Cardiac ventricle fibroblast (primary cell): ENCODE results near the gene HELB.

GRCh38 chr12:66301973-66303179 lies at the start of gene HELB:
Gene HELB (plus strand): TSS chr12:66302493.
- RAMPAGE, long total RNA: no peak

DNA sequence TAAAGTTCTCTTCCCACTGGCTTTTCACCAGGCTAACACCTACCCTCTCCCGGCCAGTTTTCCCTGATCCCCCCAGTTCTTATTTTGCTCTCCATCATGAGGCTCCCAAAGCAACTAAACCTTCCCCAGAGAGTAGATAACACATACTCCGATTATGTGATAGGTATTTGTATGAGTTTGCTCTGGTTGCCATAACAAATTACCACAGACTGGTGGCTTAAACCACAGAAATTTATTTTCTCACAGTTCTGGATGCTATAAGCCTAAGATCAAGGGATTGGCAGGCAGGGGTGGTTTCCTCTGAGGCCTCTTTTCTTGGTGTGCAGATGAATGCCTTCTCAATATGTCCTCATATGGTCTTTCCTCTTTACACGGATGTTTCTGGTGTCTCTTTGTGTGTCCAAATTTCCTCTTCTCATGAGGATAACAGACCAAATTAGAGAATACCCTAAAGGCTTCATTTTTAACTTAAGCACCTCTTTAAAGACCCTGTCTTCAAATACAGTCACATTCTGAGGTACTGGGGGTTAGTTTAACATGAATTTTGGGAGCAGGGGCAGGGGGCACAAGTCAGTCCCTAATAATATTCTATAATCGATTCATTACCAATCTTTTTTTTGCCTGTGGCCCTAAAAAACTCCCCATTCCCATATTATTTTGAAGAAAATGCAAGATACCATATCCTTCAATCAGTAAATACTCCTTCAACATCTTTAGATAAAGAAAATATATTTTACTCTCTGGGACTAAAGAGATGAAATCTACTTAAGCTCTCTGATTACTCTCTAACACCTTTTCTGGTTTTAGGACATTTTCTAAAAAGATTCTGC lies 285.9 kb upstream of the GRIP1 start:
- RAMPAGE, long total RNA: no peak

DNA sequence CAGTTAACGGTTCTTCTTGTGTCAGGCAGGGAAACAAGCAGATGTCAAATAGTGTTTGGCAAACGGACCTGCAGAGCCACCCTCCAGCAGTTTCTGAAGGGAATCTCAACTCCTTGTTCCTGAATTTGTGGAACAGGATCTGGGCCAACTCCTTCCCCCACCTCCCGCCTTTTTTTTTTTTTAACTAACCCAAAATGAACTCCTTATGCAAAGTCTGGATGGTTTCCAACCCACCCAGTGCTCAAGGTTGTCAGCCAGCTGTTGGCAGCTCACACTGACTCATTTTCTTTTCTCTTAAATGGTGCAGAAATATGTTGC lies 187.4 kb downstream of the CAND1 start:
- RAMPAGE, long total RNA: no peak

- RAMPAGE, long total RNA: no peak
These were observed 1.3 kb upstream of the DYRK2 start for GRCh38 chr12:67647049-67647804.

GRCh38 chr12:68406017-68406648 lies 74.0 kb upstream of the MDM1 start:
- RAMPAGE, long total RNA: no peak

DNA sequence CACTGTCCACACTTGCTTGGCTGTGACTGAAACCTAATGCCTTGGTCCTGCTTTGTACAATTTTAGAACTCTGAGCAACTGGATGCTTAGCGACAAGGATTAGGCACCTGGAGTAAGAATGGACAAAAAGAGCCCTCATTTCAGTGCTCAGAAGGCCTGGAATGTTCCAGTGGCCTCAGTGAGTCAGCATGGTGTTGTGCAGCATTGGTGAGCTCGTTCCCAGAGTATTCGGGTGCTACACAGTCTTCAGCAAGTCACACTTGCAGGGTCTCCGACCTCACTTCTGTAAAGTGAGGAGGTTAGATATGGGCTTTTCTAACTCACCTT lies 107.9 kb upstream of the MDM1 start:
- RAMPAGE, long total RNA: no peak

DNA sequence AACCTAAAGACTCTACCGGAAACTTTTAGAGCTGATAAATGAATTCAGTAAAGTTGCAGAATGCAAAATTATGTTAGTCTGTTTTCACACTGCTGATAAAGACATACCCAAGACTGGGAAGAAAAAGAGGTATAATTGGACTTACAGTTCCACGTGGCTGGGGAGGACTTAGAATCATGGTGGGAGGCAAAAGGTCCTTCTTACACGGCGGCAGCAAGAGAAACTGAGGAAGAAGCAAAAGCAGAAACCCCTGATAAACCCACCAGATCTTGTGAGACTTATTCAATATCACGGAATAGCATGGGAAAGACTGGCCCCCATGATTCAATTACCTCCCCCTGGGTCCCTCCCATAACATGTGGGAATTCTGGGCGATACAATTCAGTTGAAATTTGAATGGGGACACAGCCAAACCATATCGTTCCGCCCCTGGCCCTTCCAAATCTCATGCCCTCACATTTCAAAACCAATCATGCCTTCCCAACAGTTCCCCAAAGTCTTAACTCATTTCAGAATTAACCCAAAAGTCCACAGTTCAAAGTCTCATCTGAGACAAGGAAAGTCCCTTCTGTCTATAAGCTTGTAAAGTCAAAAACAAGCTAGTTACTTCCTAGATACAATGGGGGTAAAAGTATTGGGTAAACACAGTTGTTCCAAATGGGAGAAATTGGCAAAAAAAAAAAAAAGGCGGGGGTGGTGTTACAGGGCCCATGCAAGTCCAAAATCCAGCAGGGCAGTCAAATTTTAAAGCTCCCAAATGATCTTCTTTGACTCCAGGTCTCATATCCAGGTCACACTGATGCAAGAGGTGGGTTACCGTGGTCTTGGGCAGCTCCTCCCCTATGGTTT lies 110.0 kb upstream of the MDM1 start:
- RAMPAGE, long total RNA: no peak

- RAMPAGE, long total RNA: no peak
These were observed 127.9 kb upstream of the RAP1B start for GRCh38 chr12:68482566-68483345.

DNA sequence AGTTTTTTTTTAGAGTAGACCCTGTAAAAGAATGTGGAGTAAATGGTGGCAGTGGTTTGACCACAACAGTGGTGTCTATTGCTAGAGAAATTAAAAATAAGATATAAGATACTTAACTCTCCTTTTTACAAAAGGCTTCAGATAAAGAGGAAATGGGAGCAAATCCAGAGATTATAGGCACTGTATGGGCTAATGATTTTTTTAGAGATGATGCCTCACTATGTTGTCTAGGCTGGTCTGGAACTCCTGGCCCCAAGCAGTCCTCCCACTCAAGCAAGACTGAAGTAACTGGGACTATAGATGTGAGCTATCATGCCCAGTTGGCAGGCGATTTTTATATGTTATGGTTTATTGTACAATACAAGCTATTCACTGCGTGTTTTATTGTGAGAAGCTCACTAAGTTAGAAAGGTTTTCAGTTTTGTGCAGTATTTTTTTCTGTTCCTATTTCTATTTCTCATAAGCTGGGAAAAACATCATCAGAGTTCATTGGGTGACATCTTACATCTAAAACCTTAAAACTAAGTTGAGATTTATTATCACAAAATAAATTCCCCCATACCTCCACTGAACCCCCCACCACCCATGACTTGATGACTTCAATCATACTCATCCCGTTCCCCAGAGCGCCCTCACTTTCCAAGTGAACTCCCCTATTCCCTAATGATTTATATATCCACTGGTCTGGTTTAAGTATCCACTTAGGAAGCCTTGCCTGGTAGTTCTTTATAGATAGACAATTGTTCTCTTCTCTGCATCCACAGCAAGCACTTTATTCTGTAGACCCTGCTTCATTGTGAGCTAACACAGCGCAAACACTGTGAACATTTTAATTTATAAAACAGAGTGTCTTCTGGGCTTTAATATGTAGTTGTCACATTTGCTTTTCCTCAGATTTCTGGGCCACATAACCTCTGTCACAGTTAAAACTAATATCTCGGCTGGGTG lies 22.2 kb downstream of the RAP1B start:
- RAMPAGE, long total RNA: no peak

DNA sequence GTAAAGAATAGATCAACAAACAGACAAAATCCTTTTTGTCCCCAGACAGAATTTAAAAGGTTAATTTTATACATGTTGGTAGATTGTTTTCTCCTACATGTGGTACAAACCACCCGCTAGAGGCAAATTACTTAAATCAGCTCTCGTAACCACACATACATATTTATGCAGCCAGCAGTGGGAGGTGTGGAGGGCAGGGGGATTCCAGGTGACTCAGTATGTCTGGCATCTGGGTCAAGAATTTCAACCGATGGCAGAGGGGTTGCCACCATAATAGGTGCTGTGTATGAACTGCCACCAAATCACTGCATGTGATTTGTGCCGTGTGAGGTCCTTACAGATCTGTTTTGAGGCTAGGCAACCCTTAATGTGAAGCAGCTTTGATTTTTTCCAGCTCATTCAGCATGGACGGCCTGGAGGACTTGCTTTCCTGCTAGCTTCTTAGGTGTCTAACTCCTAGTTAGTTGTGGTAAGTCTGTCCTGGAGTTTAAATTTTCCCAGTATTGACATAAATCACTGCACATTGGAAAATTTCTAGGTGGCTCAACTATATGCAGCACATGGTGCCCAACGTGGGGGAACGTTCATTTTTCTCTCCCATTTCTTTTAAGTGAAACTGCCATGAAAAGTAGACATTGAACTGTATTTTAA lies 120.1 kb upstream of the CPM start:
- RAMPAGE, long total RNA: no peak

GRCh38 chr12:69102935-69103450 lies 136.4 kb upstream of the CPSF6 start:
- RAMPAGE, long total RNA: no peak

GRCh38 chr12:69266441-69266935 lies 27.1 kb downstream of the CPSF6 start:
- RAMPAGE, long total RNA: no peak

- RAMPAGE, long total RNA: no peak
These were observed 38.9 kb upstream of the FRS2 start for GRCh38 chr12:69431002-69431926.

DNA sequence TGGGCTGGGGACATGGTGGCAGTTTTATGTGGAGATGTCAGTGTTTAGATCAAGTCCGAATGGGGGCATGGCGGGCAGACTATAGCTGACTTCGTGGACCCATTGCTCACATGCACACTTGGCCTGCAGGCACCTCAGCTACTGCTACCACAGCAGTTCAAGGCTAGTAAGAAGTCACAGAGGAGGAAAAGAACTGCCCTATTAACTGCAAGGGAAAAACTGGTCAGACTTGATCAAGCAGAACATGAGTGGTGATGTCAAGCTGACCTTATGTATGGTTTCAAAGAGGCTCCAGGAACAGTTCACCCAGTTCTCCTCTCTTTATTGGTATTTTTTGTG lies 30.2 kb upstream of the FRS2 start:
- RAMPAGE, long total RNA: no peak

DNA sequence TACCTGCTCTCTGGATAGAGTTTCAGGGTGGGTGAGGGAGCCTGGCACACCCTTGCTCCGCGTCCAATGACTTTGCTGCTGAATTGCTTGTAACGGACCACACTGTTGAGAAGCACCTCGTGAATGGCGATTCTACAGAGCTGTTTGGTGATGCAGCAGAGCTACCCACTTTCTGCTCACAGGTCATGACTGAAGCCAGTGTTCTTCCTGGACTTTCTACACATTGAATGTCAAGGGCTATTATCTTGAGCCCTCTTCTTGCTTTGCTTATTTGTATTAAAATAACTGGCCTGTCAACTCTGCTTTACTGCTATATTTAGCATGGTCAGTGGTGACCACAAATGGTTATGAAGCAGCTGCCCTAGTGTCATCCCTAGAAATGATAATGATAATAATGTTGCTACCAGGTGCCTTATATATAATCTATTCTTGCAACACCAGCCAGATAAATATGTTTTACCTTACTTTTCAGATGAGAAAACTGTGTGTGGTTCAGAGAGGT lies 2.6 kb upstream of the LRRC10 start:
- RAMPAGE, long total RNA: no peak

GRCh38 chr12:69818970-69819988 lies 5.7 kb upstream of the MYRFL start:
- RAMPAGE, long total RNA: no peak

DNA sequence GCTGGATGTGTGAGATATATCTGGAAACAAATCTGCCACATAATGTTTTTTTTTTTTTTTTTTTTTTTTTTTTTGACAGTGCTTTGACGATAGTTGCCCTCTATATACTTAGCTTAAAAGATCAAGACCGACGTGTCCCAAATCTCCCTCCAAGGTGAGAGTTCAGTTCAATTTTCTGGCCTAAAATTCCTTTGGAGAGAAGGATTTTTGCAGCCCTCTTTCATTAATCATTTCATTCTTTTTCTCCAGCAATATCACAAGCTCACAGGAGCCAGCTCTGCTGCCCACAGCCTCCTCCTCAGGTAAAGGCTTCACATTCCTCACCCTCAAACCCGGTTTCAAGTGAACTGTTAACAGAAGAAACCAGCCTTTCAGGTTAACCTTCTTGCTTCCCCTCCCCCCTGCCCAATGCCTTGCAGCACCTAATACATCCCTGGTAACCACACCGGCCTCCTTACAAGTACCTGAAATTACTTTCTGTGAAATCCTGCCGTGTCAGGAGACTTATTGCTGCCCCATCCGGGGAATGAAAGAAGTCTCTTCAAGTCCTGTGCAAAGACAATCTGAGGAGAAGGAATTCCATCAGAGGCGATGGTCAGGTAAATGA lies 111.1 kb downstream of the MYRFL start:
- RAMPAGE, long total RNA: no peak

DNA sequence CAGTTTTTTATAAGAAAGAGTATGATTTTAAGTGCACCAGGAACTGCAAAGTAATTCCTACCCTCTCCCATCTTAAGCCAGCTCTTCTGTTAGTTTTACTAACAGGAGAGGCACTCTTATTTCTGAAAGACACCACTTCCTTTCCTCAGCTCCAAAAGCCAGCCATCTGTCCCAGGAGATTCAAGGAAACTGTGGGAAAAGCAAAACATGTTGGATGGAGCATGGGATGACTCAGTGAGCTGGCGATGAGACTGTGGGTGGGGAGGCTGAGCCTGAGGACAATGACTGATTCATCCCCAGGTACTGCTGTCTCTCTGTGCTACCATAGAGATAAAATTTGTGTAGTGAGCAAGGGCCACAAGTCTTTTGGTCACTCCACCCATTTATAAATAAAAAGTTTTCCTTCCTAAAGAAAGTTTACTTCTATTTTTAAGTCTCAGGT lies 141.4 kb downstream of the MYRFL start:
- RAMPAGE, long total RNA: no peak

DNA sequence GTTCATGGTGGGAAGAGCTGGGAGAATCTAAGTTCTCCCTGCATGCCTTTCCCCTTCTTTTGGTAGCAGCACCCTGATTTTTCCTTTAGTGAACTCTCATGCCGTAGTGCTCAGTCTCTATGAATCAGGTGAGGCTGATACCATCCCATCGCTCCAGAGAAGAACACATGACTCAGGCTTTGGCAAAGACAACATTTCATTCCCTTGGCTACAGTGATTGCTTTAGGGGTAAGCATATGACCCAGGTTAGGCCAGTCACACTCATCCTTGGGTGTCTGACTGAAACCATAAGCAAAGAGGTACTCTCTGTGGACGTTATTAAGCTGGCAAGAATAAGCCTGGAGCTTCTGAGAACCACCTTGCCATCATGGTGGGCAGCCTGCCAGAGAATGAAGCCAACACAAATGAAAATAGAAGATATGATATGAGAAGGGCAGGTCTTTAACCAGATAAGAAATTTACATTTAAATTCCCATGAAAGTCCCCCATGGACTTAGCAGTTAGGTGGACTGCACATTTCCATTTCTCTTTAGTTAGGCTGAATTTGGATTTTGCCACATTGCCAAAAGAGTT lies 141.9 kb downstream of the MYRFL start:
- RAMPAGE, long total RNA: no peak

DNA sequence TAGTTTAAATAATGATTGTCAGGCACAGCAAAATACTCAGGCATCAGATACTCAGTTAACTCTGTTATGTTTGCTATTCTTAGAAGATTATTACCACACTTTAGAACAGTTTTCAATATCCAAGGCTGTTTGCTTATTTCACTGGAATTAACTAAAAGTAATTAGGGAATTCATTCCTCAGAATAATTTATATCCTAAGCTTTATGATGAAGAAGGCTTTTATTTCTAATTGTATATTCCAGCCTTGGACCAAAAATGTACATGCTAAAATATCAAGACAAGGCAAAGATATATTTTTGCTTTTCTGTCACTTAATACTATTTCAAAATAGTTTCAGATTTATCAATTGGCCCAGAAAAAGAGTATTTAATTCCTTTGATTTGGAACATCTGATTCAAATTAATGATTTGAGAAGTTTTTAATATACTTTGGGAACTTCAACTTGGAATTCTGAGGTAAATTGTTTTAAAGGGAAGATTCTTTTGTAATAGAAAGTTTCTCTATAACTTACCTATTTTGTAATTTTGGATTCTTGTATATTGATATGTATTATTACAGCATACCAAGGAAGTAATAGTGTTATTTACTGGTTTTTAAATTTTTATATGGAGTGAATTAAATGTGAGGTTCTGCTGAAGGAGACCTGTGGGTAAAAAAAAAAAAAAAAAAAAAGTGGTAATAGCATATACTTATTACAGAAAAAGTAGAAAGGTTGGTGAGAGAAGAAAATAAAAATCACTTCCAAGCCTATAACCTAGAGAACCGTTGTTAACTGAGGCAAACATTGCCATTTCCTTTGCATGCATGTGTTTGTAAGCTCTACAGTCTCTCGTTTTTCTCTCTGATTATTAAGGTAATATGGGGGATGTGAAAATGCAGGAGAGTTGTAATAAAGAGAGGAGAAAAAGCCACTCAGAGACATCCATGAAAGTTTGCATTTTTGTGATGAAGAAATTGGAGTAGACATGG lies 13.0 kb downstream of the CNOT2 start:
- RAMPAGE, long total RNA: no peak